ENCODE measurements around a stretch of chr16.

DNA sequence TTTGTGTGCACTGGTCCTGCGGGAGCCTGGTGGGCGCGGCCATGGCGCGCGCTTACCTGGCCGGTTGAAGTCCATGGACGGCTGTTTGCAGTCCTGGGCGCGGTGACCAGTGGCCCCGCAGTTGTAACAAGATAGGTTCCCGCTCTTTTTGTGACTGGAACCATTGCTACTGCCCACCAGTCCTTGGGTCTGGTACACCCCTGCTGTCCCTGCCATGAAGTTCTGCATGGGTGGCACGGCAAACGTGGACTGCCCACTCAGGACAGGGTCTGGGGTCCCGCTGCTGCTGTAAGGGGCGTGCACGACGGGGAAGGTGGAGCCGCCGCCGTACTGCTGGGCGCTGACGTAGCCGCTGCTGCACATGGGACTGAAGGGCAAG, 19.3 kb downstream of the MAP1LC3B start:
- RRBS: no CpG with 5 or more reads among the region's 24 CpGs

GRCh38 chr16:87412241-87413417, 20.5 kb downstream of the MAP1LC3B start:
- RRBS: 94% methylated on average over 7 of the region's 59 CpGs

DNA sequence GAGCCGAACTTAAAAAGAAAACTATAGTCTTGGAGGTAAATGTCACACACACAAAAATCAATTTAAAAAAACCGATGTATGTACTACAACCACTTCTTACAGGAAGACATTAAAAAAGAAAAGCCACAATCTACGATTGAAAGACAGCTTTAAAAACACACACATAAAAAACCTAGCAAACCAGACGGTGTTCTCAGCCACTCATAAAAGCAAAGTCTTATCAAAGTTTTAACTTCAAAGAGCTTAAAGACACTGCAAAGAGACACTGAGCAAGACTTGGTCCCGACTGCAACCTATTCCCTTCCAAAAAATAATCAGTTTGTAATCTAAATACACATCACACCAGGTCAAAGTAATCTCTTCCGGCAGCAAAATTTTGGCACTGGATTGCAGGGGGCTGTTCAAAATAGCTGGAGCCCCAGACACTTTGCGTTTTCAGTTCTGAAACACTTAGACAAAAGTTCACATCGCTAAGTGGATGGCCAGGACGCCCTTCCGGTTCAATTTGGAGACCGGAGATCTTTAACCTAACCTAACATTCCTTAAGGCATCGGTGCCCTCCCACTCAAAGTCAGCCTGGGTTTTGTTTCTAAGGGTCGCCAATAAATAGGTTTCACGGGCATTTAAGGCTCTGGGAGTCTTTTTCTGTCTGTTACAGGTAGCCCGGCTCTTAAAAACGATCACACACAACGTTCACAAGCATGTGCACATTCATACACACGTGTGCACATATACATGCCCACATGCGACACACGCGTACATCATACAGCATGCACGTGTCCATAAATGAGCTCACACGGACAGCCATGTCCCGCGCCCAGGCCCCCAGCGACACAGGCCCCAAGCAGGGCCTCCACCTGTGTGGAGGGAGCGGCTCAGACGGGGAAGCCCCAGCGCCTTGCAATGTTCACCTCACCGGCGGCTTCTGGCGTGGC, 2.5 kb downstream of the ZCCHC14 start:
- RRBS: no CpG with 5 or more reads among the region's 32 CpGs

DNA sequence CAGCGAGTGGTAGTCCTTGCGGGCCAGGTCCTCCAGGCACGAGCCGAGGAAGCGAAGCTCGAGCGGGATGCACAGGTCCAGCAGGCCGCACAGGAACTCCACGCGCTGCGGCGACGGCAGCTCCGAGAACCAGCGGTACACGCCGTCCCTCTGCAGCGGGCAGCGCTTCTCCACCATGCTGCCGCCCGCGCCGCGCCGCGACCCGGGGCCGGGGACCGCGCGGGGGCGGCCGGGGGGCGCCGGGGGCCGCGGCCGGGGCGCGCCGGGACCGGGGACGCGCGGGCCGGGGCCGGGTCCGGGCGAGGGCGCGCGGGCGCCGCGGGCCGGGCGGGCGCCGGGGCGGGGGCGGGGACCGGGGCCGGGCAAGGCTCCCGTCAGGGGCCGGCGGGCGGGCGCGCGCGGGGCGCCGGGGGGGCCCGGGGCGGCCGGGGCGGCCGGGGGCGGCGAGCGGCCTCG, 734 bp downstream of the ZCCHC14 start:
- RRBS: 0% methylated on average over 5 of the region's 82 CpGs

- RRBS: no CpG with 5 or more reads among the region's 9 CpGs
Measured at GRCh38 chr16:87528625-87529430, 36.0 kb upstream of the ZCCHC14 start.

DNA sequence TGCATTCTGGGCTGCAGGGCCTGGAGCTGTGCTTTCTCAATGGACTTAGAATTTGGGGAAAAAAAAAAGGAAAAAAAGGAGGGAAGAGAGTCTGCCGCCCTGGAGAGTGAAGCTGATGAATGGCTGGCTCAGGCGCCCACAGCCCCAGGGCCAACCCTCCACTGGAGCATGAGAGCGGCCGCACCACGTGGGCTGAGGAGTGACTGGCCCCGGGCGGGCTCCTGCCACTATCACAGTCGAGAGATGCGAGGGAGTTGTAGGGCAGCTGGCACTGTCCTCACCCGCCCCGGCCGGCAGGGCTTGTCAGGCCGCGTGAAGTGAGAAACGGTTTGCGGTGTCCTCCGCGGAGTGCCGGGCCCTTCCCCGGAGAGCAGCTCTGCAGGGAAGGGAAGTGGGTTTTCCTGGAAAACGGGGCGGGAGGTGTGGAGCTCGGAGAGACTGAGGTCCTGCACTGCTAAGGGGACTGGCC, 45.9 kb downstream of the JPH3 start:
- RRBS: 78% methylated on average over 11 of the region's 23 CpGs

DNA sequence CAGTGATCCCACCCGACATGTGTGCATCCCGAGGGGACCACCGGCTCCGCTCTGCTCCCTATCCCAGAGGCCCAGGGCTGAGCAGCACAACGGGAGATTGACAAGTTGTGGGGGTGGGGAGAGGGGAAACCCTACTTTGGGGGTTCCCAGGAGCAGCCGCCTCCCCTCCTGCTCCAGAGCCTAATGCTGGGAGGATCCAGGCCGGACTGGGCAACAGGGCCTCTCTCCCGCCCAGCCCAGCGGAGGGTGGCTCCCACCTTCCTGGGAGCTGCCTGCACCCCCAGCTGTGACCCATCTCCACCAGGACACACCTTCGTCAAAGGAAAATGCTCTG, 25.5 kb downstream of the KLHDC4 start:
- RRBS: no CpG with 5 or more reads among the region's 10 CpGs

DNA sequence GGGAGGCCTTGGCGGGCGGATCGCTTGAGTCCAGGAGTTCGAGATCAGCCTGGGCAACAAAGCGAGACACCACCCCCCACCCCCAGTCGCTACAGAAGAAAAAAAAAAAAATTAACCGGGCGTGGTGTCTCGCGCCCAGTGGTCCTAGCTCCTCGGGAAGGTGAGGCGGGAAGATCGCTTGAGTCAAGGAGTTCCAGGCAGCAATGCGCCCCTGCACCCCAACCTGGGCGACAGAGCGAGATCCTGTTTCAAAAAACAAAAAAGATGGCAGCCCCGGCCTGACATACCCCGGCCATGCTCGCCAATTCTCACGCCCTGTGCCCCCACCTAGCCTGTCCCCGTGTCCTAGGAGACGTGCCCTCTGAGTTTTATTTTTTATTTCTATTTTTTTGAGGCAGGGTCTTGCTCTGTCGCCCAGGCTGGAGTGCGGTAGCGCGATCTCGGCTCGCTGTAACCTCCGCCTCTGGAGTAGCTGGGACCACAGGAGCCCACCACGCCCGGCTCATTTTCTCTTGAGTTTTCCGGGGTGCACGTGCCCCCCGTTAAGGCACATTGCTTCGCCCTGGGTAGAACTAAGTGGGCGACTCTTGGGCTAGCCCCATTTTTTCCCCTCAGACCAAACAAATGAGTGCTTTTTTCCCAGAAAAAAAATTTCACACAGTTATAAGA, 530 bp upstream of the KLHDC4 start:
- RRBS: no CpG with 5 or more reads among the region's 36 CpGs

- RRBS: no CpG with 5 or more reads among the region's 18 CpGs
Measured at GRCh38 chr16:87806792-87807606, 41.2 kb upstream of the KLHDC4 start.

DNA sequence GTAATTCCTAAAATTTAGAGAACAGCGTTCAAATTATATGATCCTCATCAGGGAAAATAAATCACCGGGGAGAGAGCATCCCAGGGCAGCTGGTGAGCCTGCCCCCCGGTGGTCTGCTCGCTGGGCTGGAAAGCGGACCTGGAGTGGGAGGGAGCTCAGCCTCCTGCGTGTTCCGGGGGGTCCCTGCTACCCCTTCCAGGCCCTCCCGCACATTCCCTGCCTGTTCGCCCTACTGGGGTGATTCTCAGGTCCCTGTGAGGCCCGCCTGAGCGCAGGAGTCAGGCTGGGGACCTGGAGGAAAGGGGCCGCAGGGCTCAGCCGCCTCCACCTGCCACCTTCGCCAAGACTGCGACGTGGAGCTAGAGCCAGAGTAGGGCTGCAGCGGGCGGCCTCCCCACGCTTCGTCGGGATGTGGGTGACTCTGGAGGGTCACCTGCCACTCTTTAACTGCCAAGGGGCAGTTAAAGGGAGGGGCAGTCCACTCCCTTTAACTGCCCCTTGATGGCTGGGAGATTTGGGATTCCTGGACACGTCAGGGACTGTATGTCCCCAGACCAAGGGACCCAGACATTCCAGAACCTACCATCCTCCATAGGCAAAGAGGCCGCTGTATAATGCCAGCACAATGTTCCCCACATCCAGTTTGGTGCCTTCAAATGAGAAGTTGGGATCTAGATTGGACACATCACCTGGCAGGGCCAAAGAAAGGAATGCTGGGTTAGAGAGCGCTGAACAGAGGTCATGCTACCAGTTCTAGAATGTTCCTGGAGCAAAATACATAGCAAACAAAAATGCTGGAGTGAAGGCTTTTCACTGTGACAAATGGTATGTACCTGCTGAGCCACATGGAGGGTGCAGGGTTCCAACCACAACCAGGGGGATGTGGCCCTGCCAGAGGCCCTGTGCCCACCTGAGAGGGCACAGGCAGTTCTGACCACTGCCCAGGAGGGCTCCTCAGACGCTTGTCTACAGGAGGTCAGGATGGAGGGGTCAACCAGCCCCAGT, 28.5 kb downstream of the SLC7A5 start:
- RRBS: 95% methylated on average over 6 of the region's 25 CpGs

- RRBS: no CpG with 5 or more reads among the region's 13 CpGs
Measured at GRCh38 chr16:87850512-87851242, 18.6 kb downstream of the SLC7A5 start.

- RRBS: no CpG with 5 or more reads among the region's 18 CpGs
Measured at GRCh38 chr16:87868092-87868677, 1.1 kb downstream of the SLC7A5 start.

DNA sequence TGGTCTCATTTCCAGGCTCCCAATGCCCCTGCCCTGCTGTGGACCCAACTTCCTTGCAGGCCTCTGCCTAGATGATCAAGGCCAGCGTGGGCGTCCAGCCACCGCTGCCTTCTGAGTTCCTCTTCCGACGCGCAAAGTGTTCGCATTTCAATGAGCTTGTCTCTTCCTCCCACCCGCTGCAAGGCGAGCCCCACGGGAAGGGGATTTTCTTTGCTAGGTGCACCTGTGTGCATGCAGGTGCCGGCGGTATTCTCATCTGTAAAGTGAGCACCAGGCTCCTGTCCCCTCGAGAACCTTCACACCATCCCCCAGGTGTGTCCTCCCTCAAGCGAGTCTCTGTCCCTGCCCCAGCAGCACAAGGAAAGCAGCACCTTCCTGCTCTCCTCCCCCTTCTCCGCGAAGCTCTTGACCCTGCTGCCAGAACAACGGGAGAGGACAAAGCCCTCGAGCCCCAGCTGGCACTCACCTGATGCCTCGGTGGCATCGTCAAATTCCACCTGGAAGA, 10.0 kb downstream of the CA5A start:
- RRBS: no CpG with 5 or more reads among the region's 20 CpGs

DNA sequence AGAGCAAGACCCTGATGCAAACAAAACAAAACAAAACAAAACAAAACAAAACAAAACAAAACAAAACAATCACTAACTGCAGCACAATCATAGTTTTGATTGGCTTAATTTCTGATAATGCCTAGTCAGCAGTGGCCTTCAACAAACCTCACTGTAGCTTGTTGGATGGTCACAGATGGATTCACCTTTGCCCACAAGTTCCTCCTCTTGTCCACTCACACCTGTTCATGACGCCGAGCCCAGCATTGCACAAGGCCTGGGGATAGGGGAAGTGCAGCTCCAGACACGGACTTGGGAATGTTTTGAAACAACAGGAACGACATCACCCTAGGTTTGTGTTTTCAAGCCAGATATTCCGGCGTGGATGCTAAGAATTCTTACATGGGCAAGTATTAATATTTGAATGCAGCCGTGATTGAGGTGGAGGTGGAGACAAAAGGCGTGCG, 2.3 kb upstream of the BANP start:
- RRBS: no CpG with 5 or more reads among the region's 9 CpGs

DNA sequence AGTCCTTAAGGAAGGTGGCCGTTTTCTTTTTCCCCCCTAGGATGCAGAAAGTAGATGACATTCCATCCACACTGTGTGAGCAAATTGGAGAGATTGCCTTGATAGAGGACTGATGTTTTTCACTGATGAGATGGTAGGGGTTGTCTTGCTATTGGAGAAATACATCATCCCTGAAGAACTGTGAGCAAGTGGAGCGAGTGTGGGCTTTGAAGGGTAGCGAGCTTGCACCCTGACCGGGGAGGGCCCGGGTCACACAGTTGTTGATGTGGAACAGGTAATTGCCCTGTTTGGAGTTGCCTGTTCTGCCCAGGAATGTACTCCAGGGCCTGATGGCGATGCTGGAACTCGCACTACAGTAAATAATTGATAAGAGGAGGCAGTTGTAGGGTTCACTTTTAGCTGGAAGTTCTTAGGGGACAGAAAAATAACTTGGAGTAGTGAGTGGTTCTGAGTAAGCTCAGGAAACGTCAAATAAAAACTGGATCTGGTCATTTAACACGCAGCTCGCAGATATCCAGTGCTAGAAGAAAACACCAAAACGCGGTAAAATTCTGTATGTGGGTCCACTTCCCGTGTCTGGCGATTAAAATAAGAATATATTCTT, 1.0 kb downstream of the BANP start:
- RRBS: no CpG with 5 or more reads among the region's 14 CpGs

GRCh38 chr16:88340371-88340928, 42.3 kb upstream of the ZNF469 start:
- RRBS: 94% methylated on average over 3 of the region's 13 CpGs

DNA sequence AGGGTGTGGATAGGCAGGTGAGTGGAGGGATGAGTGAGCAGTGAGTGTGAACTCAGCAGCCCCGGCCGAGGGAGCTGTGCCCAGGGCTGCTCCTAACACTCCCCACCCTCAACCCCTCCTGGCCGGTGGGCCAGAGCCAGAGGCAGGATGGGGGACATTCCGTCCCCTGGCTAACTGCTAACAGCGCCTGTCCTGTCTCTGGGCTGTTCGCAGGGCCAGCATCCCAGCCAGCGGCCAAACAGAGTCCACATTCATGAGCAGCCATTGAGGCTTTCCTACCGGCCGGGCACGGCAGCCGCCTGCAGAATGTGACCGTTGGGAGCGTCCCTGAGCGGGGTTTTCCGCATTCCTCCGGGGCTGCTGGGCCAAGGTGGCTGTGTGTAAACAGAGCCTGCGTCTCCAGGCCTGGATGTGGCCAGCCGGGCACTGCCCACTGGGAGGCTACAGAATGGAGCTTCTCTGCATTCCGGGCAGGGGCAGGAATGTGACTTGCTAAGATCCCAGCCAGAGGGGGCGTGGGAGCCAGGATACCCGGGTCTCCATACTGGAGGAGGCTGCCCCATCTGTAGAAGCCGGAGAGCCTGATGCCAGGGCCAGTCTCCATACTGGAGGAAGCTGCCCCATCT, 5.5 kb downstream of the ZNF469 start:
- RRBS: 90% methylated on average over 16 of the region's 22 CpGs

DNA sequence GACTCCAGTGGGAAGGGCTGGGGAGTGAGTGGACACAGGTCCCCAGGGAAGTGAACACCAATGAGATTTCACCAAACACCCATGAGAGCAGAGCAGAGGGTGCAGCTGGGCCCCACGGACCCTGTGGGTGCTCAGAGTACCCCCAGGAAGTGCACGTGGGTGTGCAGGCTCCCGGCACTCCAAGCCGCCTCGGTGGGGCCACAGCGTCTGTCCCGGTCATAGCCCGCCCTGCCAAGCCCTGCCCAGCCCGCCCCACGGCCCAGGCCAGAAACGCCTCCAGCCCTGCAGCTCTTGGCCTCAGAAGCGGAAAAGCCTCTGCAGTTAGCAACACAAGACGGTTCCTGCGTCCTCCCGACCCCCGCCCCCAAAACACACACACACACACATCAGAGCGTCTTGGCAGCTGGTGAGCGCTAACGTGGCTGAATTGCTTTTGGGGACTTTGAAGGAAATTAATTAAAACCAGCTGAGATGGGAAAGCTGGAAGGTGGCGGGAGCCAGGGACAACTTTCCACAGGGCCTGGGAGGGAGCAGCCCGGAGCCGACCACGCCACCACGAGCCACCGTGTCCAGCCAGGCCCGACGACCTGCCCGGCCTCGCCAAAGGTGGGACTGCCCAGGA, 22.9 kb downstream of the ZNF469 start:
- RRBS: 95% methylated on average over 13 of the region's 29 CpGs

DNA sequence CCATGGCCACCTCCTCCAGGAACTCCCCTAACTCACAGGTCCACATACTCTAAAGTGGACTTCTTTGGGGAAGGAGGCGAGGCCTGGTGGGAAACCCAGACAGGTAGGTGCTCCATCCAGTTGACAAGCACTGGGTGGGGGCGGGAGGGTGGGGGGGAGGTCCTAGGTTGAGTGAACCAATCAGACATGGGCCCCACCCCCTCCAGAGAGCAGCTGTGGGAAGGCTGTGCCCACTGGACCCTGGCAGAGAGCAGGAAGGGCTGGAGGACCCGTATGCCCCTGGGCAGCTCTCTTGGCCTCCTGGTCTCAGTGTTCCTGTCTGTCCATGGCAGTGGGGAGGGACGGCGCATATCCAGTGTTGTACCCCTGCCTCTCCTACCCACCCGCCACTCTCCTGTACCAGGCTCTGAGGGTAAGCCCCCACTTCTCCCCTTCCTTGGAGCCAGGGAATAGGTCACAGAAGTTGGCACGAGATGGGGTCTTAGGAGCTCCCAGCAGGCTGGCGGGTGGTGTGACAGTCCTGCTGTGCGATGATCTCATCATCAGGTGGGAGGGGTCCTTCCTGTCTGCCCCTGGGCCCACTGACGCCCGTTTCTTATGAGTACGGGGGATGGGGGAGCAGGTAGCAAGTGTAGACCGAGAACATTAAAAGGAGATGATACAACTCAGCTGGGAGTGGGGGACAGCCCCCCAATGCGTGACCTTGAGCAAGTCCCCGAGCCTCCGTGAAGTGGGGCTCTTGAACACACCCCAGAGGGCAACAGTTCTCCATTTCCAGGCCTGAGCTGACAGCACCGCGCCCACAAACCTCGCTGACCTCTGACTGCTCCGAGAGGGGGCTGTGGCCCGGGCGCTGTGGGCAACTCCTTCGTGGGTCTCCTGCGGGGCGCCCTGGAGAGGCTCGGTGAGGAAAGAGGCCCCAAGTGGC, 1.3 kb upstream of the ZFPM1 start:
- RRBS: 75% methylated on average over 3 of the region's 26 CpGs

- RRBS: under 1% methylated on average over 41 of the region's 50 CpGs
Measured at GRCh38 chr16:88453576-88453901, 459 bp downstream of the ZFPM1 start.

Data from HCT116 (cell line).